Melanocyte of skin (primary cell): ENCODE data around the genes FAT1, TRIML2 and DUX4.

DNA sequence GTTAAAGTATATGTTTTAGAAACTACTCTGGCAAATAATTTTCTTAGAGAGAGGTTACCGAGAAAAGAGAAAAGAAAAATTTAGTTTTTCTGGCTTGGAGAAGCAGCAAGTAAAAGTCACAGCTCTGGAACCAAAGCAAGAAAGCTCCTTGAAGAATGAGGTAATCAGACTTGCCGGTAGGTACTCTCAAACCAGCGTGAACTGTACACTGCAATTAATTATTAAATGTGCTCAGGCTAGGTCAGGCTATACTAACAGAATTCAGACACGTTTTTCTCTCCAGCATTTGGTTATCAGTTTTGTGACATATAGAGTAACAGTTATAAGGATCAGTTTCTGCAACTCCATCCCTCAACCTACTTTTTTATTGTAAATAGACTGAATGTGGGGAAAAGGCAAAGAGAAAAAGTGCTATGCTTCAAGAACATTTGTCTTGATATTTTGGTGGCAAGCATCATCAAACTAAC is 92.8 kb downstream of the SORBS2 start:
- CAGE, long polyA plus RNA, 2 experiments = no peak in any of the 2 experiments

GRCh38 chr4:185743435-185744344 is 68.3 kb downstream of the SORBS2 start:
- CAGE, long polyA plus RNA, 2 experiments = no peak in any of the 2 experiments

GRCh38 chr4:185795293-185795691 is 16.7 kb downstream of the SORBS2 start:
- CAGE, long polyA plus RNA, 2 experiments = no peak in any of the 2 experiments

- CAGE, long polyA plus RNA, 2 experiments = no peak in any of the 2 experiments
Observed at GRCh38 chr4:185830451-185831146, 18.6 kb upstream of the SORBS2 start.

GRCh38 chr4:185865678-185866464 is 53.9 kb upstream of the SORBS2 start:
- CAGE, long polyA plus RNA, 2 experiments = no peak in any of the 2 experiments

GRCh38 chr4:185914815-185915274 is 102.9 kb upstream of the SORBS2 start:
- CAGE, long polyA plus RNA, 2 experiments = no peak in any of the 2 experiments

- CAGE, long polyA plus RNA, 2 experiments = no peak in any of the 2 experiments
Observed at GRCh38 chr4:186228247-186228816, 1.0 kb downstream of the KLKB1 start.

- CAGE, long polyA plus RNA, 2 experiments = no peak in any of the 2 experiments
Observed at GRCh38 chr4:186242103-186242334, 14.7 kb downstream of the KLKB1 start.

DNA sequence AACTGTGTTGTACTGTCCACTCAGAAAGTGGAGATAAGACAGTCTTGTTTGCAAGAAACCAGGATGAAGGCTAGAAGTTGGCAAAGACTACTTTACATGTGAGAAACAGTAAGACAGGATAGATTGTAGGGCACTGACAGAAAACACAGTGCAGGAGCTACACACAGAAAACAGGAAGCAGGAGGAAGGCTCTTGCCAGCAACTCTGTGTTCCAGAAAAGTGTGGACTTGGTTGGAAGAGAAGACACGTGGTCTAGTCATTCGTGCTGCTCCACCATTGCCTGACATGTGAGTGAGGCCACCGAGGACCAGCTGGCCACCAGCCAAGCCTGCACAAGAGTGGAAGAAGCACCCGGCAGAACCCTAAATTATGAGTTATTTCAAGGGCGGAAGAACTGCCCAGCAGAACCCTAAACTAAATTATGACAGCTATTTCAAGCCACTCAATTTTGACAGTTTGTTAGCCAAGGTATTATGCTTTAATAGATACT is 78.7 kb downstream of the FAT1 start:
- CAGE, long polyA plus RNA, 2 experiments = no peak in any of the 2 experiments

GRCh38 chr4:186723457-186724512 is at the start of gene FAT1:
FAT1 (minus strand) TSS chr4:186723856.
- CAGE, long polyA plus RNA, 2 experiments = no peak in any of the 2 experiments

GRCh38 chr4:186725079-186725442 is 1.4 kb upstream of the FAT1 start:
- CAGE, long polyA plus RNA, 2 experiments = no peak in any of the 2 experiments

DNA sequence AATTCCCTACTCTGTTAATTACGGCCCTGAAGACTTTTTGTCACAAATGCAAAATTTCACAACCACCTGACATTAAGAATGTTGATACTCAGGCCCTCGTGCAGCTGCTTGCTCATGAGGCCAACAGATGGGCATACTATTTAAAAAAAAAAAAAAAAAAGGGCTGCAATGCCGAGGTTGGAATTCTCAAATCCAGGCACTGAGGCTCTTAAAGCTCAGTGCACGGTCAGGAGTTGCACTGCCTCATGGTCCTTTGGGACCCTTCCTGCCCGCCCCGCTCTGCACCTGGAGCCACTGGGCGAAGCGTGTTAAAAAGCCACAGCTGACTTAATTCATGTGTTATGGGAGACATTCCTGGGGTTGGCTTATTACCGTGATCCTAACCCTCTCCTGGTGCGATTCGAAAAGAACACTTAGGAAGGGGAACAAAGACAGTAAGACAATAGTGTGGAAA is 34.3 kb upstream of the FAT1 start:
- CAGE, long polyA plus RNA, 2 experiments = no peak in any of the 2 experiments

- CAGE, long polyA plus RNA, 2 experiments = no peak in any of the 2 experiments
Observed at GRCh38 chr4:186901728-186902160, 178.1 kb upstream of the FAT1 start.

DNA sequence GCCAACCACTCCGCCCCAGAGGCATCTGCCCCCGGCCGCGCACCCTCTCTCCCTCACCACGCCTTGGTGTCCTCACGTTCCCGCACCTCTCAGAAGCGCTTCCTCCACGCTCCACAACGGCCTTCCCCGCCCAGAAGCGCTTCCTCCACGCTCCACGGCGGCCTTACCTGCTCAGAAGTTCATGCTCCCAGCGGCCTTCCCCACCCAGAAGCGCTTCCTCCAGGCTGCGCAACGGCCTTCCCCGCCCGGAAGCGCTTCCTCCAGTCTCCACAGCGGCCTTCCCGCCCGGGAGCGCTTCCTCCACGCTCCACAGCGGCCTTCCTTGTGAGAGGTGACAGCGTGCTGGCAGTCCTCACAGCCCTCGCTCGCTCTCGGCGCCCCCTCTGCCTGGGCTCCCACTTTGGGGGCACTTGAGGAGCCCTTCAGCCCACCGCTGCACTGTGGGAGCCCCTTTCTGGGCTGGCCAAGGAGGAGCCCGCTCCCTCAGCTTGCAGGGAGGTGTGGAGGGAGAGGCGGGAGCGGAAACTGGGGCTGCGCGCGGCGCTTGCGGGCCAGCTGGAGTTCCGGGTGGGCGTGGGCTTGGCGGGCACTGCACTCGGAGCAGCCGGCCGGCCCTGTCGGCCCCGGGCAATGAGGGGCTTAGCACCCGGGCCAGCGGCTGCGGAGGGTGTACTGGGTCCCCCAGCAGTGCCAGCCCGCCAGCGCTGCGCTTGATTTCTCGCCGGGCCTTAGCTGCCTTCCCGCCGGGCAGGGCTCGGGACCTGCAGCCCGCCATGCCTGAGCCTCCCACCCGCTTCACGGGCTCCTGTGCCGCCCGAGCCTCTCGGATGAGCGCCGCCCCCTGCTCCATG is 490.2 kb upstream of the ZFP42 start:
- CAGE, long polyA plus RNA, 2 experiments = no peak in any of the 2 experiments

- CAGE, long polyA plus RNA, 2 experiments = no peak in any of the 2 experiments
Observed at GRCh38 chr4:188109195-188109760, at the start of gene TRIML2. TRIML2 (minus strand) TSS chr4:188109603.

DNA sequence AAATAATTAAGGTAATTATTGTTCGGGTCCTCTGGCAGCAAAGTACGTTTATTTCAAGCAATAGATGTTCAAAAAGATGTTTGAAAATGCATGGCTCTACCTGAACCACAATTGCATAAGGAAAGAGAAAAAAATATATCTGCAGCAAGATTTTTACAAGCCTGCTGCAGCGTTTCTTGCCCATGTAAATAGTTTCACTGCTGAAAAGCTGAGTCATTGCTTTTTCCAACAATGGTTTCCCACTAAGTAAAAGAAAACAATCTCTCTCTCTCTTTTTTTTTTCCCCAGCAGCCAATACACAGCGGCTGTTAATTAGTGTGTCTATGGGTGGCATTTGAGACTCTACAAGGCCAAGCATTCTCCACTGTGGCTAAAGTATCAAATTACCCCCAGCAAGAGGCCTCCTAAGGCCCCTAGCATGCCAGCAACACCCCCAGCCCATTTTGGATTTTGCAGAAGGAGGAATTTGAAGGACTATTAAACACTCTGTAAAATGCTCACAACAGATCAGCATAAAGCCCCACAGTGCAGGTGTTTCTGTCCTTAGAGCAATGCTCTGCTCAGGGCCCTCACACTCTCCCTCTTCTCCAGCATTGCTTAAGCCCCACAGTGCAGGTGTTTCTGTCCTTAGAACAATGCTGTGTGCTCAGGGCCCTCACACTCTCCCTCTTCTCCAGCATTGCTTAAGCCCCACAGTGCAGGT is 837.4 kb downstream of the TRIML1 start:
- CAGE, long polyA plus RNA, 2 experiments = no peak in any of the 2 experiments

- CAGE, long polyA plus RNA, 2 experiments = no peak in any of the 2 experiments
Observed at GRCh38 chr4:189185831-189186274, 754.8 kb upstream of the FRG1 start.

GRCh38 chr4:189613065-189613567 is 327.6 kb upstream of the FRG1 start:
- CAGE, long polyA plus RNA, 2 experiments = no peak in any of the 2 experiments

DNA sequence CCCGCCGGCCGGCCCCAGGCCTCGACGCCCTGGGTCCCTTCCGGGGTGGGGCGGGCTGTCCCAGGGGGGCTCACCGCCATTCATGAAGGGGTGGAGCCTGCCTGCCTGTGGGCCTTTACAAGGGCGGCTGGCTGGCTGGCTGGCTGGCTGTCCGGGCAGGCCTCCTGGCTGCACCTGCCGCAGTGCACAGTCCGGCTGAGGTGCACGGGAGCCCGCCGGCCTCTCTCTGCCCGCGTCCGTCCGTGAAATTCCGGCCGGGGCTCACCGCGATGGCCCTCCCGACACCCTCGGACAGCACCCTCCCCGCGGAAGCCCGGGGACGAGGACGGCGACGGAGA is at the start of gene DUX4:
Gene DUX4 (plus strand): TSS at position 270 of the 338 bp plus-strand sequence.
- CAGE, long polyA plus RNA, 2 experiments = no peak in any of the 2 experiments